Right common carotid artery plus branches (tissue), 1 donor: Measurements from ENCODE around the genes CYP4F12 and AP1M1.

GRCh38 chr19:15236932-15237871 lies 5.0 kb upstream of the EPHX3 start:
- PRO-cap: no peak

DNA sequence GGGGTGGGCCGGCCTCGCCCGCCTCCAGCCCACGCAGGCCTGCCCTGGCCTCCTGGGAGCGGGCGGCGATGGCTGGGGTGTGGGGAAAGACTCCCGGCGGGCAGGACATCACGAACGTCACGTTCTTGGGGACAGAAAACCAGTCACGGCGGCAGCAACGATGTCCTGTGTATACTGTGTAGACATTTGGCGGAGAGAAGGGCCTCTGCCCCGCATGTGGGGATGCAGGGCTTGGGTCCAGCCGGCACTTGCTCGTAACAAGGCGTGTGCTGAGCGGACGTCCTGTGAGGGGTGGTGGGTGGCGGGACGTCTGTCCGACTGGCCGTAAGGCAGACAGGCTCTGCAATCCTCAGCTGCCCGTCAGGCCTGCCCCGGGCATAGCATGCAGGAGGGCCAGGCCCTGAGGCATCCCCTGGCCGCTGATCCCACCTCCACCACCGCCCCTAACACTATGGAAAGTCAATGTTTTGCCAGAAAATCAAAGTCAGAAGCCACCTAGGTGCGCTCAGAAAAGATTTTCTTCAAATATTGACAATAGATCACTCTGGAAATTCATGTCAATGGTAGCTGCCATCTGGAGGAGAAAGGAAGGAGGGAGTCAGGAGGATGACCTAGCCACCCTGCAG lies 5.7 kb upstream of the EPHX3 start:
- PRO-cap: no peak

- PRO-cap: no peak
These were observed 11.1 kb upstream of the EPHX3 start for GRCh38 chr19:15243219-15243776.

DNA sequence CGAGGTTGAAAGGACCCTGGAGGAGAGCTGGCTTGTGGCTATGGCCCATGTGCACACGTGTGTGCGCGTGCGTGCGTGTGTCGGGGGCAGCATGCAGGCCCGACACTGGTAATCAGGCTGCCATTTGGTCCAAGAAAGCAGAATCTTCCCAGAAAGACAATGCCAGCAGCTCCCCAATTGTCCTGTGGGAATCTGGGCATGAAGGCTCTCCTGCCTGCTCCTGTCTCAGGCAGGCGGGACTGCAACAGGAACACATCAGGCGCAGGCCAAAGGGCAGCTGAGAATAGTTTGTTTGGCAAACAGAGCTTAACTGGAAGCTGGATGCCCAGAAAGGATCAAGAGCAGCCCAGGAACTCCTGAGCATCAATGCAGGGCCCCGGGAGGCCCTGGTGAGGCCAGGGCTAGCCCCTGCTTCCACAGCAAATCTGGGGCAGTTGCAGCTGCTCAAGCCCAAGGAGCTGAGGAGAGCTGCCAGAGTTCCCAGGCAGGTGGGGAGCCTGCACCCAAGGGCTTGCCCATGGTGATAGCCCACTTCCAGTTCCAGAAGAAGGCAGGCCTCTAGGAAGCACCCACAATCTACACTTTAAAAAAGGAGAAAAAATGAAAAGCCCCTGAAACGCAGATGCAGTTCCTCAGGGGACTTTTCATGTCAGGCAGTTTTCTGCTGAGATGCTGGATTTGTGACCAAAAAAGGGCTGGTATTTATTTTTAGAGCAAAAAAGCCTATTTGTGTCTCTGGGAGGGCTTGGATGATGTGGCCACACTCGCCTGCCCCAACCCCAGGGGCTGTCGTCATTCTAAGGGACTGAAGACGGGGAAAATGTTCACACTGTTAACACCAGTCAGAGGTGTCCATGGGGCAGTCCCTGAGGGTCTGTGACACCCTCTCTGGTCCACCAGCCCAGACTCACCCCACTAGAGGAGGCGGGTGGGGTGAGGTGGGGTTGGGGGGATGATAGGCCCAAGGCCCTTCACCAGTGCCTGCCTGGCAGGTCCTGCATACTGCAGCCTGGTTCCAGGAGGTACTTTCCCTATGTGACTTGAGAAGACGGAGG lies 15.6 kb upstream of the EPHX3 start:
- PRO-cap: bidirectional peak, plus-strand start at position 845 of the sequence, minus-strand start at position 651 of the sequence

- PRO-cap: bidirectional peak, plus-strand start at chr19:15250594, minus-strand start at chr19:15250454
These were observed 17.7 kb upstream of the EPHX3 start for GRCh38 chr19:15249616-15250698.

- PRO-cap: bidirectional peak, plus-strand start at chr19:15251332, minus-strand start at chr19:15251169
These were observed 18.8 kb upstream of the EPHX3 start for GRCh38 chr19:15250926-15251472.

DNA sequence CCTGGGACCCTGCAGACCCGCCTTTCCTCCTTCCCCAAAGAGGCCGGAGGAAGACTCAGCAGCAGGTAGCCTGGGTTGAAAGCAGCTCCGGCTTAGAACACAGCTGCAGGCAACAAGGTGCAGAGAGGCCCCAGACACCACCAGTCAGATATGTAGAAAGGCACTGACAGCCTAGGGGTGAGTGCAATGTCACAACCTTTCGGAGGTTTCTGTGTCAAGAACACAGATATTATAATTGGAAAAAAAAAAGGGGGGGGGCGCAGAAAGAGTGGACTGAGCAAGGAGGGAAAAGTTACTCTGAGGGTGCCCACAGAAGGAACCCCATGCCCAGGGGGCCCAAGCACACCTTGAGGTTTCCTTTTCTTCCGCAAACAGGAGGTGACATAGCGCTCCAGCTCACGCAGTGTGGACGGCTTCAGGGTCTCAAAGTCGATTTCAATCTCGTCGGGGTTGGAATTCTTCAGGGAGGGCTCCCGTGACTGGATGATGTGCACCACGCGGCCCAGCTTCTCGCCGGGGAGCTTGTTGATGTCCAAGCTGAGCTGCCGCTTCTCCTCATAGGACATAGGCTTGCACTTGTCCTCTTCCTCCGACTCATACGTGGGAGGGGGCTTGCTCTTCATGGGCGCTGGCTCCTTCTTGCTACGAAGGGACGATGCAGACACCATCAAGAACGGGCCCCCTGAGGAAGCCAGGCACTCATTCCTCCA lies 22.9 kb upstream of the EPHX3 start:
- PRO-cap: no peak

DNA sequence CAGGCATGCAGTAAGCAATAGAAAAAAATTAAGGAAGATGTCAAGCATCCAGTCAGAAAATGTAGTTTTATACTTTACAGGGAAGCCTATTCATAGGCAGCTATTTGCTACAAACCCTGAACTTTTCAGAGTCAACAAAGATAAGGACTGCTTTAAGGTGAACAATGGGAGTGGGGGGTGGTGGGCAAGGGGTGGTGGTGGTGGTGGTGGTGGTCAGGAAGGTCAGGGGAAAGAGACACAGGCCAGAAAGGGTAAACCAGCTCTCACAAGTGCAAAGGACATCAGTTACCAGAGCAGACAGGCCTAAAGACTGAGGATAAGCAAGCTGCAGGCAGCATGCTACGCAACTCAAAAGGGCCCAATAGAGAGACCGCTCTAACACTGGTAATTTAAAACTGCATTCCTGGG lies 14.9 kb downstream of the BRD4 start:
- PRO-cap: no peak

- PRO-cap: no peak
These were observed 21.0 kb downstream of the AKAP8 start for GRCh38 chr19:15358312-15359337.

GRCh38 chr19:15368176-15368513 lies 11.4 kb downstream of the AKAP8 start:
- PRO-cap: no peak

DNA sequence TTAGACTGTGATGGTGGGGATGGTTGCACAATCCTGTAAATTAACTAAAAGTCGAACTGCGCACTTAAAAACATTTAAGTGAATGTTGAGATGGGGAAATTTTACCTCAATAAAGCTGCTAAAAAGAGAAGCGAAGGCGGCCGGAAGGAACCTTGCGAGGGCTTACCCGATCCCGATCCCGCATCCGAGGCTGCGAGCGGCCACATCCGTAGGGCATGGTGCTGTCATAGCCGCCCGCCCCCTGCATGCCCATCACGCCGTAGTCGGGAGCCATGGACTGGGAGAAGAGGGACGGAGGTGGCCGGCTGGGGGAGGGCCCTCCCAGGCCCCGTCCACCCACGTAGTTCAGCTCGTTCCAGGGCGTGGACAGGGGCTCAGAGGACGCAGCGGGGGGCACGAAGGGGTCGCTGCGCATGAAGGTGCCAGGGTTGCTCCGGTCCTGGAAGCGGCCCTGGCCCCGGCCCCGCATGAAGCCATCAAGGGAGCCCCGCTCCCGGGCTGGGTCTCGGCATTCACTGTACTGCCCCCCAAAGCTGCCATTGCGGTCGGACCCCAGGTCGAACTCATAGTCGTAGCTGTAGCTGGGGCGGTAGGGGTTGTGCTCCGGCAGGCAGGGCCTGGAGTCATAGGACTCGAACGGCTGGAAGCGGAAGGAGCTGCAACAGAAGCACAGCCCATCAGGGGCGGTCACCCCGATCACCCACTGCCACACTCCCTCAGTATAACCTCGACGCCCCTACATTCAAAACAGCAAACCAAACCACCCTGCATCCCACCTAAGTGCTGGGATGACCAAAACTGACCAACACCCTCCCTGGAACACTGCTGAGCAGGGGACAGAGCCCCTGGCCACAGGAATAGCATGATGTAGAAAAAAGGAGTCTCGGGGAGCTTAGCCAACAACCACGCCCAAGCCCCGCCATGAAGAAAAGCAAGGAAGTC lies 6.6 kb downstream of the AKAP8 start:
- PRO-cap: no peak

GRCh38 chr19:15378386-15378774 lies 1.2 kb downstream of the AKAP8 start:
- PRO-cap: no peak

GRCh38 chr19:15380278-15380737 lies 721 bp upstream of the AKAP8 start:
- PRO-cap: no peak

- PRO-cap: no peak
These were observed 47.4 kb downstream of the CYP4F22 start for GRCh38 chr19:15555703-15556177.

GRCh38 chr19:15646509-15647513 lies 6.1 kb downstream of the CYP4F3 start:
- PRO-cap: no peak

- PRO-cap: unidirectional peak, plus-strand start at chr19:15673087
These were observed at the start of gene CYP4F12 for GRCh38 chr19:15672672-15673249. CYP4F12 (plus strand) TSS chr19:15673087.

GRCh38 chr19:15871301-15871913 lies 26.5 kb downstream of the CYP4F2 start:
- PRO-cap: no peak

DNA sequence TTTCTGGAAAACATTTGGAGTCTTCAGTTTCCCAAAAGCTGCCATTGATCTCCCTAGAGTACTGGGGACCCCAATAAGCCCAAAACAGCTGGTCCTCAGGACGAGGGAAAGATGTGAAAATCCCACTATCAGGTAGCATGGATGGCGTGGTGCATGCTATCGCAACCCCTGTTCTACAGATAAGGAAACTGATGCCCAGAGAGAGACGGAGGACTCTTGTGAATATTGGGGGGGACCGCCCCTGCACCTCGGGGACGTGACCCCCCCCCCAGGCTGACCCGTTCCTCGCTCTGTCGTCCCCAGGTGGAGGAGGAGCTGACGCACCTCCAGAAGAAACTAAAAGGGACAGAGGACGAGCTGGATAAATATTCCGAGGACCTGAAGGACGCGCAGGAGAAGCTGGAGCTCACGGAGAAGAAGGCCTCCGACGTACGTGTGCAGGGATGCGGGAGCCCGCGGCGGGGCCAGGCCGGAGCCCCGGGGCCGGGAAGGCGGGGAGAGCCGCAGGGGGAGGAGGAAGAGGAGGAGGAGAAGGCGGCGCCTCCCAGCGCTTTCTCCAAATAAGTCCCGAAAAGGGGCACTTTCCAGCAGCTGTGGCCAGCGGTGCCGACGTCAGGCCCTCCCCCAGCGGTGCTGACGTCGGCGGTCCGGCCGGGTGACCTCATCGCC lies 417 bp upstream of the TPM4 start:
- PRO-cap: unidirectional peak, plus-strand start at position 131 of the sequence; bidirectional peak, plus-strand start outside the sequence, minus-strand start at position 437 of the sequence

- PRO-cap: unidirectional peak, plus-strand start at chr19:16089639
These were observed 13.2 kb downstream of the TPM4 start for GRCh38 chr19:16089368-16089983.

GRCh38 chr19:16197354-16198111 lies at the start of gene AP1M1:
AP1M1 (plus strand) TSS chr19:16197911.
- PRO-cap: bidirectional peak, plus-strand start at chr19:16197911, minus-strand start at chr19:16197768